Hair follicle dermal papilla cell (primary cell): ENCODE results near the genes CD200, CD200R1L and ATP6V1A.

GRCh38 chr3:112332944-112333936 lies at the start of gene CD200:
Gene CD200 (plus strand): TSS chr3:112333156.
- CAGE, long polyA plus RNA, result no peak

- CAGE, long polyA plus RNA, result no peak
These were observed 62.4 kb downstream of the CD200 start for GRCh38 chr3:112395305-112395896.

- CAGE, long polyA plus RNA, result no peak
These were observed 1.3 kb downstream of the SLC35A5 start for GRCh38 chr3:112563066-112563536.

DNA sequence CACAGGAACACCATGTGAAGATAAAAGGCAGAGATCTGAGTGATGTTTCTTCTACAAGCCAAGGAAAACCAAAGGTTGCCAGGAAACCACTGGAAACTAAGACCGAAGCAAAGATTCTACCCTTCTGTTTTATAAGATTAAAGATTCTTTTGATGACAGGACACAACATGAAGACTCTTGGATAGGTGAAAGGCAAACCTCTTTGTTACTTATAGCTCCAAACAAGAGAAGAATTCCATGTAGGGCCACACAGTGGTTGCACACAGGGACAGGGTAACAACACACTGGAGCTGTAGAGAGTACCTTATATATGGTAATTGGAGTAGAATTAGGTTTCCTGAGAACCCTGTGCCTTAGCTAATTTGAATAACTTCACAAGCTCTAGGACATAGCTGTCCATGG lies at the start of gene CD200R1L:
CD200R1L (minus strand) TSS at position 55 of the 402 bp plus-strand sequence.
- CAGE, long polyA plus RNA, result no peak

DNA sequence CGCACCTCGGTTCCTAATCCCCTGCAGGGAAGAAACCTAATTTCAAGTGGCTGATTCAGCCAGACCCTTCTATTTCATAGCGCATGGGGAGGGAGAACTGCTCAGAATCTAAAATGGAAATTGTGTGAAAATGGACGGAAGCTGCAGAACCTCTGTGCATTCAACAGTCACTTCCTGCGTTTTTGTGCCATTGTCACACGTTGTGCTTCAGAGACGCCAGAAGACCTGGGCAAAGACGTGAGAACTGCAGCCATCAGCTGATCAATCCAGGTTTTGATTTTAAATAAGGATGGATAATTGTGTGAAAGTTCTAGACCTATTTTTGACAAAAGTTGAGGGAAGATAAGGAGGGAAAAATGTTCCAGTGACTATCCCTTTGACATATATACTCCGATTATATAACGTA lies 1.2 kb downstream of the SIDT1 start:
- CAGE, long polyA plus RNA, result no peak

DNA sequence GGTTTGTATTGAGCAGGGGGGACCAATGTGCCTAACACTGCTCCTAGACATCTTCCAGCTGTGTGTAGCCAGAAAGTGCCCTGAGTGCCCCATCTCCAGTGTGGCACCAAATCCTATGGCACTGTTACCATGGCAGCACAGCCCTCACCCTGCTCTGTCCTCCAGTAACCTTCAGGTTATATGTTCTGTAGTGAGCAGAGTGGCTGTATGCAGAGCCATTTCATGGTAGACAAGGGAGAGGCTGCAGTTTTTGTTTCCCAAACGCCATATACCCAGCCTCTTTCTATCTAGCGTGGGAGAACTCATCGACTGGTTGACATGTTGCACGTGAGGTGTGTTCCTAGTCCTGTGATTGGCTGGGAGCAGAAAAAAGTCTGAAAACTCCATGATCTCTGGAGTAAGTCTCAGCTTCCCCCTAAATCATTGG lies 2.0 kb downstream of the SIDT1 start:
- CAGE, long polyA plus RNA, result no peak

- CAGE, long polyA plus RNA, result no peak
These were observed 4.4 kb downstream of the SIDT1 start for GRCh38 chr3:113536550-113537295.

- CAGE, long polyA plus RNA, result no peak
These were observed 32.5 kb downstream of the USF3 start for GRCh38 chr3:113663854-113664334.

GRCh38 chr3:113696737-113697074 lies 264 bp upstream of the USF3 start:
- CAGE, long polyA plus RNA, result no peak

DNA sequence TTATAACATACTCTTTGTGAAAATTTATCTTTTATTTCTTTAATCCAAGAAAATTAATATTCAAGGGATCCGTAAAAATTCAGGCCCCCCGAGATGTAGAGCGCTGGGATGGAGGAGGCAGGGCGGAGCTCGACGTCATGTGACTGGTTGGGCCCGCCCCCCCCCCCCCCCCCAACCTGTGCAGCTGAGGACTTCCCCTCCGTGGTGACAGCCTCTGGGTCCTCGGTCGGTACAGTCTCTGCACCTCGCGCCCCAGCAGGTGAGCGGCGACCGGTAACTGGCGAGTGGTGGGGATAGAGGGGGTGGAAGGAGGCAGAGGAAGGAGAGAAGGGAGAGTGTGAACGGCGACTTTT lies at the start of gene ATP6V1A:
ATP6V1A (plus strand) TSS at position 181 of the 353 bp plus-strand sequence.
- CAGE, long polyA plus RNA, result no peak

DNA sequence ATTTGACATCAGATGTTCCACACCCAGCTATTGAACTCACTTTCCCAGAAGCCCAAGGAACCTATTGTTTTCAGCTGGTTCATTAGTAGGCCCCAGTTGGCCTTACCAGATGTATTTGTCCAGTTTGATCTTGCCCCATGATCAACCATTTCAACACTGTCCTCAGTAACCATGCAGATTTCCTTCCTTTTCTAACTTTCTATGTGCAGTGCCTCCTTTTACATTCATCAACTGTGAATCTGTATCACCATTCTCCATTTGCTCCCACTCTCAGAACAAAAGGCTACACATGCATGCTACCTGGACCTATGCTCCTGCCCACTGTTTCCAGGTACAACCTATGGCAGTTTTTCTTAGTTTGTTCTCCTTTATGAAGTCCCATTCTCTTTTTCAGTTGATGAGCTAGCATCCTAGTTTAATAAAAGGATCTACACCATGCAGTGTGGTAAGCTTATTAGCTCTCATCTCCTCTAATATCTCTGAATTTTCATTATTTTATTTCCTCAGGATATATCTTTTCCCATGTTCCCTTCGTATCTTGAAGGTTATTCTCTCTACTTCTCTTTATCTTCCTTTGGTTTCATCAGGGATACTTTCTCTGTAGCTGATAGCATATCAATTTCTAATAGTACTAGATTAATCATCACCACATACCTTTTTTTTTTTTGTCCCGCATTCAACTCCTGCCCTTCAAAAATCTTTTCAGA lies 103.2 kb downstream of the TIGIT start:
- CAGE, long polyA plus RNA, result no peak

DNA sequence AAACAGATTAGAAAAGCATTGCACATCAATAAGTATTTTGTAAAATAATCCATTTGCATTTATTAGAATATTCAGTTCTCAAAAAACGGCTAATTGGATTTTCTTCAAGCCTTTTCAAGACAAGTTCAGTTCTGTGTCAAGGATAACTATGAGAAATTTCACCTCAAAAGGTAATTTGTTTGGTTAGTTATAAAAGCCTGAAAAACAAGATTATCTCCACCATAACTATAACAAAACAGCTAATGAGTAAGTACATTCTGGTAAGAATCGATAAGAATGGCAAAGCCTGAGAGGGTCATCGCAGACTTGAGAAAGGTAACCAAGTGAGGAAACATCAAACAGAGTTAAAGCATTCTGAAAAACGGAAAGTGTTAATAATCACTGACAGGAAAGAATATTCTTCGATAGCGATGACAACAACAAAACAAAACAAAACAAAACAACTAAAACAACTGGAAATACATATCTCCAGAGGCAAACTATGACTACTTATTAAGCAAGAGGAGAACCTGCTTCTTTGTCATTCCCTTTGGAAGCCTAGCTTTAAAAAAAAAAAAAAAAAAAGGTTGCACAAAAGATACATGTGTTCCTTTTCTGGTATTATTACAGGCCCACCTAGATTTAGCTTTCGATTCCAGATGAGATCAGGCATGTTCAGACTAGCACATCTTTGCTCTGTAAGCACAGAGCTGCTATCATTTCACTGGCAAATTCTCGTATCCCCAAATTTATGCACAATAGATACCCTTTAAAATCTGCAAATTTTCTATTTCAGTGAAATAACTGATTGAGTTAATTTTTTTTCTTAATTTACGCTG lies 155.5 kb downstream of the TIGIT start:
- CAGE, long polyA plus RNA, result no peak

- CAGE, long polyA plus RNA, result no peak
These were observed 161.6 kb downstream of the TIGIT start for GRCh38 chr3:114455367-114455874.

DNA sequence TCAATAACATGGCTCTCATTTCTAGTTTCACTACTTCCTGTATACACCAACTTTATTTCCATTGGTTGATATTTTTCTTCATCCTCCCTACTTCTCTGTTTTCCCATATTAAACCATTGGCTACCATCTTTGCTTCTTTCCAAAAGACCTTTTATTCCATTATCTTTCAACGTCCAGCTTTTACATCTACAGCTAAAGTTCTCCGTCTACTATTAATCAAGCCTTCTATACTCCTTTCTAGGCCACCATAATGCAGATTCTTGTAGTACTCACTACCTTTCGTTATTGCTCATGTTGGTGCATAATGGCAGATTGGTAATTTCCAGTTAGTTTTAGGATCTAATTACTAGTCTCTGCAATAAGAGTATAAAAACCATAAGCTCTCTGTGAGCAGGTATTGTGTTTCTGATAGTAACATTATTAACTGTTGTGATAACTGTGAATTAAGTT lies 318.2 kb downstream of the TIGIT start:
- CAGE, long polyA plus RNA, result no peak

- CAGE, long polyA plus RNA, result no peak
These were observed 419.2 kb downstream of the TIGIT start for GRCh38 chr3:114712995-114713522.

GRCh38 chr3:114746350-114746807 lies 400.7 kb downstream of the ZBTB20 start:
- CAGE, long polyA plus RNA, result no peak

DNA sequence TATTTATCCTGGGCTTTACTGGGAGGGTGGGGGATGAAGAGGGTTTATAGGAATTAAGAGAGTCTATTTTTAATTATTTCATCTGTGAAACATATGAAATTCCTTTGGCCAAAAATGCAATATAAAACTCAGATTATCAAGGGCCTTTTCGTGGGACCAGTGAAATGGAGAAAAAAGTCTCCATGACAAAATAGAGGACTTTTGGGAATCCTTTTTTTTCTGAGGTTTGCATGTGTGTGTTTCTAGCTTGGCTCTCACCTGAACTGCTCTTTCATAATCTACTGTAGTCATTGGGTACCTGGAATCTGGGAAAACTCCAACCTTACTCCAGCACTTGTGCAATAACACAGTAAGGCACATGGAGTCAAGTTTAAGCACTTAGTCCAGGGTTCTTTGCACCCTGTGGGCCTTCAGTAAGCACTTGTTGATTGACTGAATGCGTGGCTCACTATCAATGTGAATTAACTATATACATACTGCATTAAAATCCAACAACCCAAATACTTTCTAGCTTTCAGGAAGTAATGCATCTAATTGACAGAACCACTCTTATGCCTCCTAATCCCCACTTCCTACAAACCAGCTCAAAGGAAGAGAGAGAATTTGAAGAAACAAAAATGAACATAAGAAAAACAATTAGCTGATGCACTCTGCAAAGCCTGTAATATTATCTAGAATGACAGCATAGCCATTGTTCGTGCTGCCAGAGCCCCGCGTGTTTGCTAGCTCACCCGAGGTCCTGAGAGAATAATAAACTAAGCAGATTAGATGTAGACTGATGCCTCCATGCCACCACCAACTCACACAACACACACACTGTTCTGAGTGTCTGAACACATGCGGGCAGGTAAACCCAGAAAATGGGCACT lies 299.4 kb downstream of the ZBTB20 start:
- CAGE, long polyA plus RNA, result no peak

DNA sequence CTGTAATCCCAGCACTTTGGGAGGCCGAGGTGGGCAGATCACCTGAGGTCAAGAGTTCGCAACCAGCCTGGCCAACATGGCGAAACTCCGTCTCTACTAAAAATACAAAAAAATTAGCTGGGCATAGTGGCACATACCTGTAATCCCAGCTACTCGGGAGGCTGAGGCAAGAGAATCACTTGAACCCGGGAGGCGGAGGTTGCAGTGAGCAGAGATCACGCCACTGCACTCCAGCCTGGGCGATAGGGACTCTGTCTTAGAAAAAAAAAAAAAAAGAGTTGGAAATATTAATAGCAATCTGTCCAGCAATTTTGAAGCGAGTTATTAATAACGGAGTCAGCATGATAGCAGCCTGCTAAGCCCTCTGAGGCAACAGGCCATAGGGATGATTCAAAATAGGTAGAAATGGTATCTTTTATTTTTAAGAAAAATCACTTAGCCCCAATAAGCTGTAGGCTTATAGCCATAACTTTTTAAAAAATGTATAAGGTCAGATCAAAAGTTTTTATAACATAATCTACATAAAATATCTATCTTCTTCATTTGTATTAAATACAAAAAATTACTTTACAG lies 37.1 kb downstream of the ZBTB20 start:
- CAGE, long polyA plus RNA, result no peak

DNA sequence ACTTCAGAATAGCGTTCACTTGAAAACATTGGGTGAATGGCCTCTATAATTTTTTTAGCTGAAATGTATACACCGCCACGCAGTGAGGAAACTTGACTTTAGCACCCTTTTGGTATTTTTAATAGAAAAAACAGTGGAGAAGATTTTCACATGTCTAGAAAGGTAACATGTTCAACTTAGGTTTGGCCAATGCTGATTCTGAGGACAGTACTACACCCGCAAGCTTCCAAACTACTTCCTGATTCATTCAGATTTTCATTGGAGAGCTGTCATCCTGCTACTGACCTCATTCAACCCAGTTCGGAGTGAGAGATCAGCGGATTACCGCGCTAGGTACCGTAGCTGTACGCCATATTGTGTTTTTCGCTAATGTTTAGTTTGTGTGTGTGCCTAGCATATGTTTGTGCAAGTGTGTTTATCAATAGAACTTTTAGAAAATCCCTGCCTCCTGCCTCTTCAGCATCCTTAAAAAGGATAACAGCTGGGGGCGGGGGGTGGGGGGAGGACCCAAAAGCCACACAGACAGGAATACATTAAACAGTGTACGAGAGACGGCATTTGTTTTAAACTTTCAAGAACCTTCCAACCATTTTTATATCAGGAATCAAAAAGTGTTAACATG lies 1.1 kb downstream of the ZBTB20 start:
- CAGE, long polyA plus RNA, result no peak

GRCh38 chr3:115148606-115148930 lies 1.5 kb upstream of the ZBTB20 start:
- CAGE, long polyA plus RNA, result no peak